ENCODE results near the gene BLTP1.

DNA sequence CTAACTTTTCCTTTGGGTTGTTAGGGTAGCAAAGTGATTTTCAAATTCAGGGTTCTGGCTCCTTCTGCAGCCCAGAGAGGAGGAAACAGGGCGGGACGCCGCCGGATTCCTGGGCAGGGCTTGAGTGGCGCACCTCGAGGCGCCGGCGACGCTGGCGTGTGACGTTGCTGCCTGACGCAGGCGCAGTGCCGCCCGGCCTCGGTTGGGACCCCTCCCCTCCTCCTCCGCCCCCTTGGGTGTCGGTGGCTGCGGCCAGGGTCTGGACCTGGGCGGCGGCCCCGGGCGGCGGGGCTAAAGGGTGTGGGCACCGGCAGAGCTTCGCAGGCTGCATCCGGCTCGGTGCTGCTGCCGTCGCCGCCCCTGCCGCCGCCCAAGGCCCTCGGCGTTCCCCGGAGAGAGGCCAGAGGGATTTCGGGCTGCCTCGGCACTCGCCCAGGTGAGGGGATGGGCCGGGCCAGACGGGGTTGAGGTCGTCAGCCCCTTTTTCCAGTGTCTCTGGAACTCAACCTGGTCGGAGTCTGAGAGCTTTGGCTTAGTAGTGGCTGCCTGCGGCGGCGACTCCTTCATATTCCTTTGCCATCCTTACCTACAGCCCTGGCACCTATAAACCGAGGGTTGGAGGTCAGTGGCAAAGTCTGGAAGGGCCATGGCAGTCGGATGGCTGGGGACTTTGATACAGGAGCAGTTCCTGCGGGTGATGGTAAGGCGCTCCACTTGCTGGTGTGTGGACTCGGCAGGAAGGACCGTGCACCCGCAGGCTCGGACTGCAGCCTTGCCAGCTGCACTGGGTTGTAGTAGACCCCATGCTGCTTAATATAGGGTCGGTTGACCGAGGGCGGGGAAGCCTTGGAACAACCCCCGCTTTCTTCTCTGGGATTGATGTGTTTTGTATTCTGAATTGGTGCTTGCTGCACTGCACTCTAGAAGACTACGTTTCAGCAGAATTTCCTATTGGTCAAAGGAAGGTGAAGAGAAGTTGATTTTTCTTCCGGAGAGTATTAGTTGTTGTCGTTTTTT lies at the start of gene BLTP1:
BLTP1 (plus strand) TSS at position 183 of the 1,017 bp plus-strand sequence.
- PRO-cap, 7 experiments = peak in 7 of 7 experiments; most common plus-strand start position 223 of the sequence (in 4); most common minus-strand start position 786 of the sequence (in 7)
- RAMPAGE, long total RNA, 2 experiments = no peak in any of the 2 experiments

DNA sequence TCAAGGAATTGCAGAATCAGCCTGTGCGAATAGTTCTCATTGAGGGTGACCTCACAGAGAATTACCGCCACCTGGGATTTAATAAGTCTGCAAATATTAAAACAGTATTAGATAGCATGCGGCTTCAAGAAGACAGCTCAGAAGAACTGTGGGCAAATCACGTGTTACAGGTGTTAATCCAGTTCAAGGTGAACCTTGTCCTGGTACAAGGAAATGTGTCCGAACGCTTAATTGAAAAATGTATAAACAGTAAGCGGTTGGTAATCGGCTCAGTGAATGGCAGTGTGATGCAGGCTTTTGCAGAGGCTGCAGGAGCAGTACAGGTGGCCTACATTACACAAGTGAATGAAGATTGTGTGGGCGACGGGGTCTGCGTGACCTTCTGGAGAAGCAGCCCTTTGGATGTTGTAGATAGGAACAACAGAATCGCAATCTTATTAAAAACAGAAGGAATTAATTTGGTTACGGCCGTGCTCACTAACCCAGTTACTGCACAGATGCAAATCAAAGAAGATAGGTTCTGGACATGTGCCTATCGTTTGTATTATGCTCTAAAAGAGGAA lies 10.5 kb downstream of the BBS12 start:
- PRO-cap, 7 experiments = no peak in any of the 7 experiments
- RAMPAGE, long total RNA, 2 experiments = no peak in any of the 2 experiments

- PRO-cap, 7 experiments = no peak in any of the 7 experiments
- RAMPAGE, long total RNA, 2 experiments = no peak in any of the 2 experiments
These were observed 43.6 kb downstream of the BBS12 start for GRCh38 chr4:122775998-122776551.

DNA sequence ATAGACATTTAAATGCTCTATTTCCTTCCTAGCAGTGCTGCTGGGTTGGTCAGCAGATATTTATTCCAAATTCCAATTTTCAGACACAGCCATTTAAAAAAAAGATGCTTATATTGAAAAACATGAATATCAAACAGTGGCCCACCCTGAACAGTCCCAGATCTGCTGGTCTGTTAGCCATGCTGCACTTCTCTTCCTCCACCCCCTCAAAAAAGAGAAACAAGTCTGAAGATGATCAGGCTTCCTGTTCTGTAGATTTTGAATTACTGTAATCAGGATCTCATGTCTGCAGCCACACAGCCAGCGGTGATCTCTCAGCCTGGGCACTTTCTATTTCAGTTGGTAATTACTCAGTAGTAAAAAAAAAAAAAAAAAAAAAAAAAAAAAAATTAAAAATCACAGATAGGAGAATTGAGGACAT lies 46.7 kb downstream of the SPRY1 start:
- PRO-cap, 7 experiments = no peak in any of the 7 experiments
- RAMPAGE, long total RNA, 2 experiments = no peak in any of the 2 experiments

GRCh38 chr4:123546037-123546566 lies 149.5 kb downstream of the SPRY1 start:
- PRO-cap, 7 experiments = no peak in any of the 7 experiments
- RAMPAGE, long total RNA, 2 experiments = no peak in any of the 2 experiments

- PRO-cap, 7 experiments = no peak in any of the 7 experiments
- RAMPAGE, long total RNA, 2 experiments = no peak in any of the 2 experiments
These were observed 150.8 kb downstream of the SPRY1 start for GRCh38 chr4:123547201-123547980.

DNA sequence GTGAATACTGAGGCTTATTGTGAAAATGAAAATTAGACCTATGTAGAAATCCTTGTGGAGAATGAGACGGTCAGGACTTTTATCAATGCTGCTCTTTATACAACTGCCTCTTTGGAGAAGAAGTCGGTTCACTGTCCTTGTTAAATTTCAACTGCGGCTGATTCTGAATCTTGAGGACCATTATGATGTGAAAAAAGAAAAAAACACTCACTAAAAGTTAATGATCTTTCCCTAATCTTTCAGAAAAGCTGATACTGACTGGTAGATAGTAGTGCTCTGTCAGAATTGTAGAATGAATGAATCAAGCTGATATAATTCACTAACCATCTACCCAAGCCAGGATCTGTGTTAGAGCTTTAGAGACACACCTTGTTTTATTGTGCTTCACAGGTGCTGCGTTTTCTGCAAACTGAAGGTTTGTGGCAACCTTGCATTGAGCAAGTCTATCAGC lies 204.8 kb downstream of the SPRY1 start:
- PRO-cap, 7 experiments = no peak in any of the 7 experiments
- RAMPAGE, long total RNA, 2 experiments = no peak in any of the 2 experiments

DNA sequence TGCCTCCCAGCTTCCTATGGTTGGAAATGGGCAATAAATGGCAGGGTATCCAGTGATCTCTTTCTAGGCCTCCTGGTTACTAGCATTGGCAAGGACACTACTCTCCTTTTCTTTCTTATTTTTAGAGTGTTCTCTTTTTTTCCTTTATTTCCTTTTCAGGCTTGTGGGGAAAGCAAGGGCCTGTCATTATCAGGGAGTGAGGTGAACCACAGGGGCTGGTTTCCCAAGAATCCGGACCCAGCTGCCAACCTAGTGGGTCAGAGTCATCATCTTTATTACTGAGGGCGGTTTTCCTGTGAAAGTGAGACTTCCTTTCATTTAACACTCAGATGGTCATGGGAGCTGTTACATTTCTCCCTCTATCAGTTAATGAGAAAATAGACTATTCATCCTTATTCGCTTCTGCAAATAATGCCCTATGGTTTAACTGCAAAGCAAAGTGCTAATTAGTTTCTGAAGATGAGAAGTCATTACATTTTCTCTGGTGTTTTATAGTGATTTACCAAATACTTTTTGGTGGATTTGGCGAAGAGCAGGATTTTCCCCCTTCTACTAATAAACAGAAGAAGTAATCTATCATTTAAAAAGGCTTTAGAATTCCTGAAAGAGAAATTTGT lies 224.8 kb downstream of the SPRY1 start:
- PRO-cap, 7 experiments = no peak in any of the 7 experiments
- RAMPAGE, long total RNA, 2 experiments = no peak in any of the 2 experiments

DNA sequence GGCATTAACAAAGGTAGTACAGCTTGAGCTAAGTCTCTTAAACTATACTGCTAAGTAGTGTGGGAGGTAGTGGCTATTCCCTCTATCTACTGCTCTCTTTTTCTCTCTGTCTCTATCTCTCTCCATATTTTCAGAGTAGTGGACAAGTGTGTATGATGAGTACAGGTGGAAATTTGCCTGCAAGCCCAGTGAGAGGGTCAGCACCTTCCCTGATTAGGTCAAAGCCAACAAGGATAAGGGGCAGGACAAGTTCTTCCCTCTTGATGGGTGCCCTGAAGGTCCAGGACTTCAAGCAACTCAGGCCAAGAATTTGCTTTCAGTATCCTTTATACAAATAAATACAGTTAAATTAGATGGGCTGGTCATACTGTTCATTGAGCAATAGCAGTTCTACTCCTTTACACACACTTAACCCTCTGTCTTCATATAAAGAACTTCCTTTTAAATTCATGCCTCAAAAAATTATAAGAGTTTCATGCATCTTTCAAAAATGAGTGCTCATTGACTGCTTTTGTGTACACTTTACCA lies 391.9 kb downstream of the SPRY1 start:
- PRO-cap, 7 experiments = no peak in any of the 7 experiments
- RAMPAGE, long total RNA, 2 experiments = no peak in any of the 2 experiments

GRCh38 chr4:123811626-123811999 lies 415.0 kb downstream of the SPRY1 start:
- PRO-cap, 7 experiments = no peak in any of the 7 experiments
- RAMPAGE, long total RNA, 2 experiments = no peak in any of the 2 experiments

DNA sequence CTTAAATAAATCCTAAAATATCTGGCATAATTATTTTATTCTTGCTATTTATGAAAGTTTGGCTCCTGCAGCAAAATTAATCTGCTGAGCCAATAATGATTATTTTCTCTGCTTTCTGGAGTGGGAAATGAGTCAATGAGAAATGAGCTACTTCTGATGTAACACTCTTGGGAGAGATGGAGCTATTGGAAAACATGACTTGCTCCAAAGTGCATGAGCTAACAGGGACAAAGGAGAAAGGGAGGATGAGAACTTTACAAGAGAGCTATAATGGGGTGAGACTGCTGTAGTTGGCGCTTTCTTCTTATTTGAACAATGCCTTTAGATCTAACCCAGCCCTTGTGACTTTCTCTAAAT lies 615.1 kb downstream of the ANKRD50 start:
- PRO-cap, 7 experiments = no peak in any of the 7 experiments
- RAMPAGE, long total RNA, 2 experiments = no peak in any of the 2 experiments

GRCh38 chr4:124491390-124491749 lies 221.2 kb downstream of the ANKRD50 start:
- PRO-cap, 7 experiments = peak in 1 of 7 experiments; most common plus-strand start chr4:124491452 (in 1)
- RAMPAGE, long total RNA, 2 experiments = no peak in any of the 2 experiments

GRCh38 chr4:124671719-124672215 lies 40.8 kb downstream of the ANKRD50 start:
- PRO-cap, 7 experiments = no peak in any of the 7 experiments
- RAMPAGE, long total RNA, 2 experiments = no peak in any of the 2 experiments

DNA sequence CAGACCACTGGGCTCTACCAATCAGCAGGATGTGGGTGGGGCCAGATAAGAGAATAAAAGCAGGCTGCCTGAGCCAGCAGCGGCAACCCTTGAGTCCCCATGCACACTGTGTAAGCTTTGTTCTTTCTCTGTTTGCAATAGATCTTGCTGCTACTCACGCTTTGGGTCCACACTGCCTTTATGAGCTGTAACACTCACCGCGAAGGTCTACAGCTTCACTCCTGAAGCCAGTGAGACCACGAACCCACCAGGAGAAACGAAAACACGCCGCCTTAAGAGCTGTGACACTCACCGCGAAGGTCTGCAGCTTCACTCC lies 122.1 kb upstream of the FAT4 start:
- PRO-cap, 7 experiments = no peak in any of the 7 experiments
- RAMPAGE, long total RNA, 2 experiments = no peak in any of the 2 experiments

DNA sequence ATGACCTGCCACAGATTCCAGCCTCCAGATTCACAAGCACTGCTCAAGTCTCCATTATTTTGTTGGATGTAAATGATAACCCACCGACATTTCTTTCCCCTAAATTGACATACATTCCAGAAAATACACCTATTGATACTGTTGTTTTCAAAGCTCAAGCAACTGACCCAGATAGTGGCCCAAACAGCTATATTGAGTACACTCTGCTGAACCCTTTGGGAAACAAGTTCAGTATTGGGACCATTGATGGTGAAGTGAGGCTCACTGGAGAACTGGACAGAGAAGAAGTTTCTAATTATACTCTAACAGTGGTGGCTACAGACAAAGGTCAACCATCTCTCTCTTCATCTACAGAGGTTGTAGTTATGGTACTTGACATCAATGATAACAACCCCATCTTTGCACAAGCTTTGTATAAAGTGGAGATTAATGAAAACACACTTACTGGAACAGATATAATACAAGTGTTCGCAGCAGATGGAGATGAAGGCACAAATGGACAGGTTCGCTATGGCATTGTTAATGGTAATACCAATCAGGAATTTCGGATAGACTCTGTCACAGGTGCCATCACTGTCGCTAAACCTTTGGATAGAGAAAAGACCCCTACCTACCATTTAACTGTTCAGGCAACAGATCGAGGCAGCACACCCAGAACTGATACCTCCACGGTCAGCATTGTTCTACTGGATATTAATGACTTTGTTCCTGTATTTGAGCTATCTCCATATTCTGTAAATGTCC lies 100.4 kb downstream of the FAT4 start:
- PRO-cap, 7 experiments = no peak in any of the 7 experiments
- RAMPAGE, long total RNA, 2 experiments = no peak in any of the 2 experiments

GRCh38 chr4:127655532-127656016 lies 22.8 kb downstream of the INTU start:
- PRO-cap, 7 experiments = no peak in any of the 7 experiments
- RAMPAGE, long total RNA, 2 experiments = no peak in any of the 2 experiments

DNA sequence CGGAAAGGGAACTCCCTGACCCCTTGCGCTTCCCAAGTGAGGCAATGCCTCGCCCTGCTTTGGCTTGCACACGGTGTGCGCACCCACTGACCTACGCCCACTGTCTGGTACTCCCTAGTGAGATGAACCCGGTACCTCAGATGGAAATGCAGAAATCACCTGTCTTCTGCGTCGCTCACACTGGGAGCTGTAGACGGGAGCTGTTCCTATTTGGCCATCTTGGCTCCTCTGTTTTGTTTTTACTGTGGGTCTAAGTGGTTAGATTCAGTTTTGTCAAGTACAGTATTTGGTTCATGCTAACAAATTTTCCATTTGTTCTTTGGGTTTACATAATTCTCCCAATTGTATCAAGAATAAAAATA lies 23.2 kb downstream of the INTU start:
- PRO-cap, 7 experiments = no peak in any of the 7 experiments
- RAMPAGE, long total RNA, 2 experiments = no peak in any of the 2 experiments

DNA sequence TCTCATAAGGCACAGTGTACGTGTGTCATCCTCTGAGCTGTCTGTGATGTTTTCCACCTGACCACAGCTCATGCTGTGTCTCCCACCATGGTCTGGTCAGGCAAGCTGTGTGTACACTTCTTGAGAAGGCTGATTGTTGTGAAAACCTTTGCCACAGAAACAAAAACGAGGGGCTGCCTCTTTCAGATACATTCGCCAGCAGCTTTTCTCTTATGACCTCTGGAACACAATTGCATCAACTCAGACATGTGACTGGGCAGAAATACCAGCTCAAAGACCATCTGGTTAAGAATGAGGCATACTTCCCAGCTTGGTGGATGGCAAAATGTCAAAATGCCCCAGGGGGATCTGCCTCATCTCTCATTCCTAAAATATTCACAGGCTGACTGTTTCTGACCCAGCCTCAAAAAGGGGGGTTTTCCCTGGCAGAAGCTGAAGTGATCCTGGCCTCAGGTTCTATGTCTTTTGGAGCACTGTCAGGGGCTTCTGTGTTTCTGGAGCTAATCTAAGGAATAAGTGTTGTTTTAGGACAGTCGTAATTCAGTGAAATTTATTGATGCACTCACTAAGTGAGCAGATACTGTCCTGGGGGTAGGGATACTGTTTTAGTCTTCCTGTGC lies 46.0 kb downstream of the PGRMC2 start:
- PRO-cap, 7 experiments = no peak in any of the 7 experiments
- RAMPAGE, long total RNA, 2 experiments = no peak in any of the 2 experiments

DNA sequence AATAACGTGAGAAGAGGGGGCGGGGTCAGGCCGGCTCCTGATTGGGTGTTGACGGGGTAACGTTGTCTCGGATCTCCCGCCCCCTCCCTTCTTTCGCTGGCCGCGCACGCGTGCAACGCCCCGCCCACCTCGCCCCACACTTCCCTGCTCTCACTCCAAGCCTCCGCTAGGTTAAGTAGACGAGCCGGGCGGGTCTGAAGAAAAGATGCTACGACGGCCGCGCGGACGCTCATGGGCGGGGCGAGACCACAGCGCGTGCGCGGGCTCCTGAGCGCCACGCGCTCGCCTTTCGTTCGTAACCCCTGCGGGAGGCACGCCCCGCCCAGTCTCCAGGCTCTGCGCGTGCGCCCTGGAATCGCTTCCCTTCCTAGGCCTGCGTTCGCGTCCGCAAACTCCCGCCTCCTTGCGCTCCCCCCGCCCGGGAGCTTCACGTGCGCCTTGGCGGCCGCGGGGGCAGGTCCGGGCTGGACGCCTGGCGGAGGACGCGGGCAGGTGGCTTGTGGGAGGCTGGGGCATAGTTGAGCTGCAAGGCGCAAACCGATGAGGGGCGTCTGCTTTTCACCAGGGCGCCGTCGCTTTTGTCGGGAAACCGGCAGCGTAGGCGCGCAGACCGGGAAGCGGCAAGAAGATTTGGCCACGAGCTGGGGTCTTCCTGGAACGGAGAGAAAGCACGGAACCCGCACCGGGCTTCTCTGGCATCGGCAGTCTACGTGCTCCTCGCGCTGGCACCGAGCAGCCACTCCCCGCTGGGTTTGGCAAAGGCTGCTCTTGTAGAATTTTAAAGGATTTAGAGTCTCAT lies 466 bp upstream of the PGRMC2 start:
- PRO-cap, 7 experiments = peak in 7 of 7 experiments; most common plus-strand start position 178 of the sequence (in 7); most common minus-strand start position 328 of the sequence (in 4)
- RAMPAGE, long total RNA, 2 experiments = start-site peak on the plus strand in 2 of 2 experiments, centred at positions 400 to 418 of the sequence, 18 to 37 reads per replicate

DNA sequence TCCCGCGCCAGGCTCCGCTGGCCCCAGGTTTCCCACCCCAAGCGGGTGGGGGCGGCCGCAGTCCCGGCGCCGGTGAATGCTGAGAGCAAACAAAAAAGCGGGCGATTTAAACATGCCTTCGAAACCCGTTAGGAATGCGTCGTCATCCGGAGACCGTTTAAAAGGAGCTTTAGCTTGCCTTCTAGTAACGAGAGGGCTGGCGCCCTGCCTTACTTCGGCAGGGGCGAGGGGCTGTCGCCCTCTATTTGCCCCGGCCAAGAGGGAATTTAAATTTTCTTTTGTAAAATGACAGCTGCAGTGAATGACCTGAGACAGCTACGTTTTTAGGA lies 3.0 kb downstream of the JADE1 start:
- PRO-cap, 7 experiments = peak in 2 of 7 experiments; most common minus-strand start position 25 of the sequence (in 1)
- RAMPAGE, long total RNA, 2 experiments = no peak in any of the 2 experiments

All from ovary (tissue), 7 donors.